Mesenchymal stem cell of the bone marrow (primary cell): ENCODE data around the genes LDHB and LMNTD1.

GRCh38 chr12:21560106-21560703 is 34.1 kb downstream of the SPX start:
- CAGE, long polyA plus RNA, result no peak

DNA sequence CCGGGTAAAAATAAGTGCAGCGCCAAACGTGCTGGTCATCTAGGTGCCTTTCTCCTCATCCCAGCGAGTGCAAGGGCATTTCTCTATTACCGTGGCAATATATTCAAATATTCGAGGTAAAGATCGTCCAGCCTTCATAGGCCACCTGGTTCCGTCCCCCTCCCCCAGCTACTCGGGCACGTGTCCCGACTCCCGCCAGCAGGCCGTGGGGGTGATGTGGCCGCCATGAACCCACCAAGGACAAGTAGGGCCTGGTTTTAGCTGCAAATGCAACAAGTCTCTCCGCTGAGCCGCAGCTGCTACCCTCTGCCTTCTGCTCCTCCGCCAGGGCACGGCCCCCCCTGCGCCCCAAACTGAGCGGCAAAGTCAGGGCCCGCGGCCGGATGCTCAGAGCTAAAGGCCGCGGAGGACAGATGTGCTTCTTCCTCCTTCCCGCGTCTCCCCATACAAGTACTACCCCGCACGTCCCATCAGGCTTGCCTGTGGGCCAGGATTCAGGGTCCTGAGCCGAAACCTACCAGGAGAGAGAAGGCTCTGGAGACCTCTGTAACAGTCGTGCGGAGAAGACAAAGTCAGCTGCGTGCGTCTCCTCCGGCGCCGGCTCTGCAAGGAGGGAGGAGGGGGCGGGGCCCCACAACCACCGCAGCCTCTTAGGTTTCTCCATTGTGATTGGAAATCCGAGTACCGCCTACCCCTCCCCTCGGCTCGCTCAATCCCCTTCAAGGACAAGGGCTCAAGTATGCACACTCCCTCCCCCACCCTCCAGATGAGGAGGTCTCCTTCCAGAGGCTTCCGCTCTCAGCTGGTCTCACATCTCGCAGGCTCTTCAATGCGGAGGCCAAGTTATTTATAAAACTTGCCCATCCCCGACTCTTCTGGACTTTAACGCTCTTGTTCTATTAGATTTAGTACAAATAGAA is at the start of gene LDHB:
Gene LDHB (minus strand): TSS at position 610 of the 920 bp plus-strand sequence.
- CAGE, long polyA plus RNA, result no peak

DNA sequence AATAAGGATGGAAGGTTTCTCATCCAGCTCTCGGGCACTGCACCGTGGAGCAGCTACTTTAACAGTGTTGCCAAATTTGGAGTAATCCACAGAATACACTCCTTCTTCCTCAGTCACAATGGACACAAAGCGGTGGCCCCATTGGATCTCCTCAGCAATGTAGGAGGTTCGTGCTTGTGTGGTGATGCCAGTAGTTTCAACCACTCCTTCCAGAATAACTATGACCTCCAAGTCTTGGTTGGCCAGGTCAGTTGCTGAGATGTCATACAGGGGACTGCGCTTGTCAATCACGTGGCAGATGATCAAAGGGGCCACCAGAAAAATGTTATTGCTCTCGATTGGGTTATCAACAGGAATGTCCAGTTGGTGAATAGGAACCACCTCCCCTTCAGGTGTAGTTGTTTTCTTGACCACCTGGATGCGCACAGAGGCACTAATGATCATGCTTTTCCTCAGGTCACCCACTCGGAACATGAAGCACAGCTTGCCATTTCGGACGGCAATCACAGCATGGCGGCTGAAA is 8.5 kb downstream of the KCNJ8 start:
- CAGE, long polyA plus RNA, result no peak

GRCh38 chr12:21893943-21894262 is 47.3 kb downstream of the ABCC9 start:
- CAGE, long polyA plus RNA, result no peak

- CAGE, long polyA plus RNA, result no peak
Observed at GRCh38 chr12:21937274-21937761, 3.9 kb downstream of the ABCC9 start.

DNA sequence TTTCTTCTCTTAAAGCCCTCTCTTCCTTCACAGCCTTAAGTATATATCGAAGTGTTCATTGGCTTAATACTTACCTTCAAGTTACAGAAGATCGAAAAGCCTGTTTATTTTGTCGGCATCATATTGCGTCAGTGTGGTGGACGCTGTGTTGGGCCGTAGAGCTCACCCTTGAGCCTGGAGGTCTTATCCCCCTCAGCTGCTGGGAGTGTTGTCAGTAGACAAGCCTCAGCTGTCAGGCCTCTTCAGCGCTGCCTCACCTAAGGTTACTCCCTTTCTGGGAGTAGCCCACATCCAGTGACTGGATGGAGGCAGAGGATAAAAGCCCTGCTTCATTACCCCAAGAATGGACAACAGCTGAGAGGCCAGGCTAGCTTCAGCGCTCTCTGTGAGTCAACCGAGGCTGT is 36.3 kb downstream of the CMAS start:
- CAGE, long polyA plus RNA, result no peak

GRCh38 chr12:22541404-22542357 is 2.7 kb downstream of the C2CD5 start:
- CAGE, long polyA plus RNA, result no peak

DNA sequence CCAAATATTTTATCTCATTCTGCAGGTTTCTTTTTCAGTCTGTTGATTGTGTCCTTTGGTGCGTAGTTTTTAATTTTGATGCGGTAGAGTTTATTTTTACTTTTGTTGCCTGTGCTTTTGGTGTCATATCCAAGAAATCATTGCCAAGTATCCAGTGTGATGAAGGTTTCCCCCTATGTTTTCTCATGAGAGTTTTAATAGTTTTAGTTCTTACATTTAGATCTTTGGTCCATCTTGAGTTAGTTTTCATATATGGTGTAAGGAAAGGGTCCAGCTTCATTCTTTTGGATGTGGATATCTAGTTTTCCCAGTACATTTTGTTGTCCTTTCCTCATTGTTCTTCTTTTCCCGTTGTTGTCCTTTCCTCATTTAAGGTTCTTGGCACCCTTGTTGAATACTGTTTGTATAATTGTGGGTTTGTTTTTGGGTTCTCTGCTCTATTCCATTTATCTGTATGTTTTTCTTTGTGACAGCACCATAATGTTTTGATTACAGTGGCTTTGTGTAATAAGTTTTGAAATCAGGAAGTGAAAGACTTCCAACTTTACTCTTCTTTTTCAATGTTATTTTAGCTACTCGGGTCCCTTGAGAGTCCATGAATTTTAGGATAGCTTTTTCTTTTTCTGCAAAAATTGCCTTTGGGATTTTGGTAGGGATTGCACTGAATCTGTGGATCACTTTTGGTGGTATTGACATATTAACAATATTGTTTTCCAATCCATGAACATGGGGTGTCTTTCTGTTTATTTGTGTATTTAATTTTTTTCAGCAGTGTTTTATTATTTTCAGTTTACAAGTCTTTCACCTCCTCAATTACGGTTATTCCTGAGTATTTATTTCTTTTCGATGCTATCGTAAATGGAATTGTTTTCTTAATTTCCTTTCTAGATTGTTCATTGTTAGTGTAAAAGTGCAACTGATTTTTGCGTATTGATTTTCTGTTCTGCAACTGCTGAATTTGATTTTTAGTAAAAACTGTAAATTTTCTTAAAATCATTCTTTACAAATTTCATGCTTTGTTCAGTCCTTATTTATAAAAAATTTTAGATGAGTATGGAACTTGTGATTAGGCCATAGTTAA is 28.1 kb downstream of the ETNK1 start:
- CAGE, long polyA plus RNA, result no peak

DNA sequence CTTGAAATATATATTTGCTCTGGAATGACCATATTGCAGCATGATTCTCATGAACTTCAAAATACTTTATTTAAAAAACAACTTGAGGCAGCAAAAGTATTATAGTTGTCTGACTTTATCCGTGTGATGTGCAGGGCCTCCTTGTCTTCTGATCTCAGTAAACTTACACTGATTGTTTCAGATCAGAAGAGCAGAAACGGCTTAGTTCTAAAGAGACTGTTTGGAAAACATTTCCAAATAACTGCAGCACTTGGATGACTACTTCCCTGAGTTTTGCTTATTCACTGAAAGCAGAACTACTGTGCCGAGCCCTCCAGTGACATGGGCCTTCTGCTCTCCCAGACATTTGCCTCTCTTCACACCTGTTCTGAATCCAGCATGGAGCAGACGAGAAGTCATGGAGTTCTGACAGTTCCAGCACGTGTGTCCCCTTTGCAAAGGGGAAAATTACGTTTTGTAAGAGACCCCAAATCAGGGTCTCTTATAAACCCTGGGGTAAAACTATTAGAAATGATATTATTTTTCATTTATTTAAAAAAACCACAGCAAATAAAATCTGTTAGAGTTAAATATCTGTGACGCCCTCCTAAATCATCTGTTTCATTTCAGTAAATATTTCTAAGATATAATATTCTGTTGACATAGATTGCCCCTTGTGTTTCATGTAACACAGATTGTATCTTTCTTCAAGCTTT is 31.4 kb downstream of the ETNK1 start:
- CAGE, long polyA plus RNA, result no peak

- CAGE, long polyA plus RNA, result no peak
Observed at GRCh38 chr12:22692331-22693169, 67.6 kb downstream of the ETNK1 start.

DNA sequence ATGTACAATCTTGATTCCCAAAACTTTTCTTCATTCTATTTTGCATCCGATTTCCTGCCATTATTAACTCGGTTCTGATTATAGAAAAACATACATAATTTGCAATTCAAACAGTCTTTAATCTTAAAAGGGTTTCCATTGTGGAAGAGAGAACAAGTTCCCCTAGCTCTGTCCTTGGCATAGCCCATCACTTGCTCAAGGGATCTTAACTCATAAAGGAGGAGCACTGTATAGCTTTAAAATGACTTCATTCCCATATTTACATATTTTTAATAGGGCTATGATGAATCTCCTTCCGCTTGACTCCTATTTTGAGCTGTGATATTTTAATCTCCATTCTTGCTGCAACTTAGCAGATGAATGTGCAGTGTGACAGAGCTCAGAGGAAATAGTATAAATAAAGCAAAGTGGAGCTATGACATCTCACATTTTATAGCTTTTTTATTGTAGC is 428.9 kb upstream of the SOX5 start:
- CAGE, long polyA plus RNA, result no peak

GRCh38 chr12:25247300-25247759 is 3.4 kb downstream of the KRAS start:
- CAGE, long polyA plus RNA, result no peak

- CAGE, long polyA plus RNA, result no peak
Observed at GRCh38 chr12:25322316-25322654, 71.6 kb upstream of the KRAS start.

DNA sequence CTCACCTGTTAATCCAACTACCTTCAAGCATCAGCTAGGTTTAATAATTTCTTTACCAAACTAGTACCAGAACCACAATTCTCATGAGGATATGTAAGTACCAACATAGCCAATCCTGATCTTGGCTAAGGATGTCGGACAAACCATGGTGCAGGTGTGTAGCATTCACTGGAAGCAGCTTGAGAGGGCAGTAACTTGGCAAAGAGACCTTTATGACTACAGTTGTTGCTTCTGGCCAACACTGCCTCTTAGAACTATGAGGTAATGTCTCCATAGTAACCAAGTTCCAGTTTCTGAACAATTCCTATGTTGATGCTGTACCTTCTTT is at the start of gene LMNTD1:
Gene LMNTD1 (minus strand): TSS at position 220 of the 328 bp plus-strand sequence.
- CAGE, long polyA plus RNA, result no peak

DNA sequence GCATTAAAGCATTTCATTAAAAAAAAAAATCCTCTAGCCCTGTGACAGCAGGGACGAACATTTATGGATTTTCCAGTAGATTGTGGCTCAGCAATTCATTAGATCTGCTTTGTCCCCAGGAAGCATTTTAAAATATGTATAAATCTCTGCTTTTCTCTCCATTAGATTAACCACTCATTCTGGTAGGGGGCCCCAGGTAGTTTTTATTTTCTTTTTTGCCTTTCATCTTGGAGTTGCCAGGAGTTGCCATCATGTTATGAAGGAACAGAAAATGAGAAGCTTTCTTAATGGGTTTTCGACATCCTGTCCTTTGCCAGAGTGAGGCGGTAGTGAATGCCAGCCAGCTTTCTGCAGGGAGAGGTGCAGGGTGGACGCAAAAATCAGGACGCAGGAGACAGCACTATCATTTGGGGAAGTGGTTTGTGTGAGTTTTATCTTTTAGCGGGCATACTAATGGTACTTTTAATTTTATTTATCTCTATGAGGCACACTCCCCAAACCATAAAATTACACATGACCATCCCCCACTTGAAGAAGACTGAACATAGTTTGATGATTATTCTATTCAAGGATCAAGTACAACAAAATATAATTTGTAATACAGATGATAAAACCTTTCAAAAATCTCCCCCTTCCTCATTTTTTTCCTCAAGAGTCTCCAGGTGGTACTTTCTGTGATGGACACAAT is 1.7 kb downstream of the RASSF8 start:
- CAGE, long polyA plus RNA, result no peak

DNA sequence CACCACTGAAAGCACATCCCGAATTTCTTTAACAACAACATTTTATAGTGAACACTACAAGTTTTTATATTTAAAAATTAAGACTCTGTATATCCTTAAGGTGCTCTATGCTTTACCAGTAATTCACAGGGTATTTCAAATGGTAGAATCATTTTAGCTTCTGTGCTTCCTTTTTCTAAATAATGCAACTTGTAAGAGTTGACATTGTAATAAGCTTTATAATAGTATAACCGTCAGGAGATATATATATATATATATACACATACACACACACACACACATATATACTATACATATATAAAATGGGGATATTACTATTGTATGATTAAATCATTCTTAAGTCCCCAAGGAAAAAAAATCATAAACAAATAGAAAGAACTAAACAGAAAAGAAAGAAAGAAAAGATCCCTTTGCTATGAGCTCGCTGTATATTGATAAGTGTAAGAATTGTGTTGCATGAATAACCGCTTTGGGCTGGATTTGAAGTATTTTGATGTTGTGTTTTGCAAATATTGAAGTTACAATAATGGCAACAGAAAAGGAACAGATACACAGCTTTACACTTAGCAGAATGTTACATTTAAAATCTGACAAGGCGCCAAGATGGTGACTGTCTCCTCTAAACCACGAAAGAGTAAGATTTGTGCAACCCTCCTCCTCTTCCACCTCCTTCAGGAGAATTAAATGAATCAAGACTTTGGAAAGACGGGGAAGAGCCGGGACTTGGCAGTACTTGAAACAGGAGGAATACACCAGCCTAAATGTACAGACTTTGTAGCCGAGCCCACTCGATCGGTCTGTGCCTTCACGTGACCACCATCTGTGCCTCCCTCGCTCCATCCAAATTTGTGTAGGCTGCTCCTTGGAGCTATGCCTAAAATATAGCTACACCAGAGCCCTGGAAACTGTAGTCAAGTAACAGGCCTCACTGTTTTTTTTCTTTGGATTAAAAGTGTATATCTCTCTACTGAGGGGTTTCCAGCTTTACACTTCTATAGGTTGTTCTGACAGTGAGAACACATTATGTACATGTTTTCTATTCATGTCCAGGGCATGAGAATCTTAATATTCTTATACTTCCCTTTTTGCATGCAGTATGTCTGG is 38.1 kb downstream of the SSPN start:
- CAGE, long polyA plus RNA, result no peak

DNA sequence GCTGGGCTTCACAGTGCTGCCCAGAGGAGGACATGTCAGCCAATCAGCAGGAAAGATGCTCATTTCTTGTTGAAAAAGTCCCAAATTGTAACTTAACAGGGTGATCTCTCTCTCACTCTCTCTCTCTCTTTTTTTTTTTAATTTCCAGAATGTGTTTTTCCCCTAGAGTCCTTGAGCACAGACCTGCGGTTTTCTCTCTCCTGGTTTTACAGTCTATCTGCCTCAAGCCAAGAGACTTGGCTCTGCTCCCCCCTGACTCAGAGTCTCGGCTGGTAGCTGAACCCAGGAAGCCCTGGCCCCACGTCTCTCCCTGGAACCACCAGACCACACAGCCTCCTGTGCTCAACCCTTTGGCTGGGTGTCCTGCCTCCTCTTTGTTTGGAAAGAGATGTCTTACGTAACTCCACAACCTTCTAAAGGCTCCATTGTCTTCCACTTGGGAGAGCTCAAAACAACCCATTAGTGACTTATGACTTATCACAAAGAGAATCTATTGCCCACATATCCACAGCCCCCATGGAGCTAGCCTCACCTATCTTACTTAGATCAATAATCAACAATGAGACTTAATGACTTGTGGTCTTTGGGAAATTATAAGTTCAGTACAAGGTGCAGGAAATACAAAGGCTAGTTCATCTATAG is 44.1 kb downstream of the SSPN start:
- CAGE, long polyA plus RNA, result no peak

DNA sequence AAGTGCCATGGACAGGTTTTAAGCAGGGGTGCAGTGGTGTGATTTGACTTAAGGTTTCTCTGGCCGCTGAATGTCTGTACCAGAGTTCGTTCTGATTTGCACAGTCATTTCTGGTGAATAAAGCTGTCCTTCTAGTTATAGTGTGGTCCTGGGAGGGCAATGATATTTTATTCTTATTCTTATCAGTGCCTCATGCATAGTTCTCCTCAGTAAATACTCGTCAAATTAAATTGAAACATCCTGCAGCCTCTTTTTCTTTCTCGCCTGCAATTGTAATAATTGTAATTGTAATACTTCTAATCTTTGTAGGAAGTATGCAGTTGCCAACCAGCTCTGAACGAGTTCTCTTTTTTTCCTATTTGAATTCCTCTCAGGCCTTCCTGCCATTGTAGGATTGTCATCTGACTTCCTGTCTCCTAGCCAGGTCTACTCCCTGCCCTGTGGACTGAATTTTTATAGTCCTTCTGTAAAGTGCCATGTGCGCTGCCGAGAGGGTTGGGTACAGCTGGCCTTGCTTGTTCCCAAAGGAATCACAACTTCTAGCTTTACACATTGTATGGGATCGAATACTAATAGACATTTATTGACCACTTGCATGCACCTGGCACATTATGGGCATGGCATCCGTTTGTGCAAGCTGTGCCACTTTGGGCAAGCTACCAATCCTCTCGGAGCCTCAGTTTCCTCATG is 183.3 kb downstream of the SSPN start:
- CAGE, long polyA plus RNA, result no peak

- CAGE, long polyA plus RNA, result no peak
Observed at GRCh38 chr12:26632806-26633383, 200.1 kb downstream of the ITPR2 start.

DNA sequence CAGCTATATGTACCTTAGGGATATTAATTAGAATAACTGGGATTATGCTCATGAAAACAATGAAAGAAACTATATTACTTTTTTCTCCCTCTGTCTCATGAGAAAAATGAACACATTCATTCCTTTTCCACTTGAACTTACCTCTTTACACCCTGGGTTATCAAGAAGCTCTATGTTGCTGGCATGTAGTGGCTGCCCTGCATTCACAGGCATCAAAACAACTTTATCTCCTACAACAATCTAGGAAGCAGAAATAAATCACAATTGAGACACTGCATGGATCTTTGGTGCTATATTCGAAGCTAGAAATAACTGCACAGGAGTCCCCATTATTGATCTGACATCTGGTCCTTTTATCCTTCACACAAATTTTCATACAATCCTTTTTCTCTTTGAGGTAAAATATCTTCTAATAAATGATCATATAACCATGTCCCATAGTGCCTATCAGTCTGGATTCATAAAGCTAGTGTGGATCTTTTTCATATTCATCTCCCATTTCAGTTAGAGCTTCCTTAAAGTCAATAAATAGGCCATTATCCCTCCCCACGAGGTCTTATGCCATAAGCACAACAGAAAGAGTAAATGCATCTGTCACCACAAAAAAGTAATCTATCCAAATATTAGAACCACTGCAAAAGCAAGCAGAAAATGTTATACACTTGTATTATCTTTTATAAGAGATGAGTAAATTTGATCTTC is 116.8 kb downstream of the ITPR2 start:
- CAGE, long polyA plus RNA, result no peak